Measurements from ENCODE around the genes ADAMTS10, OR7G3, OR7D2 and ZNF560.

- PRO-cap, result no peak
- RAMPAGE, long total RNA, 3 experiments, result no peak in any of the 3 experiments
Measured at GRCh38 chr19:8316868-8317235, 4.3 kb downstream of the NDUFA7 start.

GRCh38 chr19:8322550-8322807 is 1.2 kb downstream of the RPS28 start:
- PRO-cap, result no peak
- RAMPAGE, long total RNA, 3 experiments, result no peak in any of the 3 experiments

DNA sequence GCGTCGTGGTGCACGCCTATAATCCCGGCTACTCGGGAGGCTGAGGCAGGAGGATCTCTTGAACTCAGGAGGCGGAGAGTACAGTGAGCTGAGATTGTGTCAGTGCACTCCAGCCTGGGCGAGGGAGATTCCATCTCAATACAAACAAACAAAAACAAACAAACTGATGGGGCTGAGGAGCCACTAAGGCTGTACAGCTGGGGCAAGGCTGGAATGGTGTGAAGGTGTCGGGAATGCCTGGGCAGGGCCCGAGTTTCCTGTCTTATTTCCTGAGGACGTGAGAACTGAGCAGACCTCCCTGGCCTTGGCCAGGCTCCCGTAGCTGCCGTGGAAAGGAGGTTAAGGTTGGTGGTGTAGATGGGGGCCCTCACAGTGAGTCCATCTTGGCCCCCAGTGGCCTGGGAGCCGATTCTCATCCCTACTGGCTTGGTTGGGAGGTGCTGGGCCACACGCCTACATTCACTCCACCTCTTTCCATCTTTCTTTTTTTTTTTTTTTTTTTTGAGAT is 4.7 kb downstream of the RAB11B start:
- PRO-cap, result no peak
- RAMPAGE, long total RNA, 3 experiments, result no peak in any of the 3 experiments

GRCh38 chr19:8445940-8446528 is 1.3 kb downstream of the HNRNPM start:
- PRO-cap, result no peak
- RAMPAGE, long total RNA, 3 experiments, result no peak in any of the 3 experiments

GRCh38 chr19:8463168-8463862 is 18.5 kb downstream of the HNRNPM start:
- PRO-cap, result no peak
- RAMPAGE, long total RNA, 3 experiments, result start-site peak on the plus strand in 1 of 3 experiments, at chr19:8463464-8463600 at its widest, 20 to 34 reads per replicate

DNA sequence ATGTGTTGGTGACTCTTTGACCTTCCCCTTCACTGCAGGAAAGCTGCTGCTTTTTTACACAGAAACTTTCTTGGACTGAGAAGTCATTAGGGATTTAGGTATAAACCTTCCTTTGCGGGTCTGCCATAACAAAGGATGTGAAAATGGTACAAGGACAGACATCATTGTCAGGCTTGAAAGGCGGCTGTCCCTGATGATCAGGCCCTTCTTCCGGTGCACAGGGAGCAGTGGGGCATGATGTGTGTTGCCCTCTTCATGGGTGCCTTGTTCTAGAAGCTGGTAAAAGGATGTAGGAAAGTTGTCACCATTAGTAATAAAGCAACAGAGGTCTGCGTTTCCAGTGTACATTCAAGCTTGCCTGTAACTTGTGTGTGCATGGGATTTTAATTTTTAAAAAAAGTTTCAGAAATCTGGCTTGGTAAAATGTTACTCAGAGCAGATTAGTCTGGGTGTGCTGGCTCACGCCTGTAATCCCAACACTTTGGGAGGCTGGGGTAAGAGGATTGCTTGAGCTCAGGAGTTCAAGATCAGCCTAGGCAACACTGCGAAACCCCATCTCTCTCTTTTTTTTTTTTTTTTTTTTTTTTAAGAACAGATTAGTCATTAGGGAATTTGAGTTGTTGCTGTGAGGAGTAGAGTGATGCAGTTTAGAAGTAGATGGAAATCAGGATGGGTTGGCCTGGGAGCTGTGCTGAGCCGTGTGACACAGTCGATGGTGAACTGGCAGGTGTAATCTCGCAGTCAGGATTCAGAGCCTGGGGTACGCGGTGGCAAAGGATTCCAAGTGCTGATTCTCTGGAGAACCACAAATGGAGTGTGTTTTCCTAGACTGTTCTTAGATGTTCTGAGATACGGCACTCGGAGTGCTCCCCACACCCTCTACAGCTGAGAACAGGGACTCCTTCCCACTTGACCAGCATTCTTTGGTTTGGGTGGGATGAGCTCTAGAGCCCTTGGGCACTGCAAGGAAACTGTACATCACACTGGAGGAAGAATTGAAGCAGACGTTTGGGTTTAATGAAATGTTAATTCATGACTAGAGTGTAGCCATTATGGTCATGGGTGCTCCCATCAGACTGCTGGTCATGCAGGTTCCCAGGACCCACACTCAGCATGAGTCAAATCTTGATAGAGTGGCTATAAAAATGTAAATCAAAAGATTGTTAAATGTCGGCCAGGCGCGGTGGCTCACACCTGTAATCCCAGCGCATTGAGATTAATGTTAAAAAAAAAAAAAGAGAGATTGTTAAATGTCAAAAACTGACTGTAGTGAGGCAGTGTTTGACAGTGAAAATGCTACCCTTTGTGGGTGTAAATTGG is 26.6 kb downstream of the PRAM1 start:
- PRO-cap, result no peak
- RAMPAGE, long total RNA, 3 experiments, result no peak in any of the 3 experiments

- PRO-cap, result no peak
- RAMPAGE, long total RNA, 3 experiments, result no peak in any of the 3 experiments
Measured at GRCh38 chr19:8482376-8483258, 19.8 kb downstream of the PRAM1 start.

DNA sequence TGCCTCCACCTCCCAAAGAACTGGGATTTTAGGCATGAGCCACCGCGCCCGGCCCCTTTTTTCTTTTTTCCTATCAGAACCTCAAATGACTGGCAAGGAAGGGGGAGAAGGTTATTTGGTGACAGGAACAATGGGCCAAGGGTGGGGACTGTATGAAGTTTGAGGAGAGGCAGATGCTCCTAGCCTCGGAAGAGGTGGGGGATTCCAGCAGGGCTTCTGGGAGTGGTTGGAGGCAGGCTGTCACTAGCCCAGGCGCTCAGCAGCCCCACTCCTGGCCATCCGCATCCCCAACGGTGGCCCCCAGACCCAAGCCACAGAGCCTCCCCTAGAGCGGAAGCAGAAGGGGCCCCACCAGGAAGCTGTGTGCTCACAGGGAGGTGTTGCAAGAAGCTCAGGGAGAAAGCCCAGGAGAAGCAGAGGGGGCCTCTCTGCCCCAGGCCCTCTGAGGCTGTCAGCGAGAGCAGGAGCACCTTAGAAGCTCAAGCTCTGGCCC is 8.3 kb downstream of the PRAM1 start:
- PRO-cap, result no peak
- RAMPAGE, long total RNA, 3 experiments, result no peak in any of the 3 experiments

GRCh38 chr19:8526193-8527184 is 12.5 kb upstream of the ZNF414 start:
- PRO-cap, result bidirectional peak, plus-strand start at chr19:8526445, minus-strand start at chr19:8526401
- RAMPAGE, long total RNA, 3 experiments, result start-site peak on the plus strand in 1 of 3 experiments, at chr19:8526443-8526478 at its widest, 9 reads per replicate

- PRO-cap, result no peak
- RAMPAGE, long total RNA, 3 experiments, result no peak in any of the 3 experiments
Measured at GRCh38 chr19:8575335-8576168, 1.7 kb downstream of the MYO1F start.

GRCh38 chr19:8576169-8577122 is 796 bp downstream of the MYO1F start:
- PRO-cap, result no peak
- RAMPAGE, long total RNA, 3 experiments, result no peak in any of the 3 experiments

DNA sequence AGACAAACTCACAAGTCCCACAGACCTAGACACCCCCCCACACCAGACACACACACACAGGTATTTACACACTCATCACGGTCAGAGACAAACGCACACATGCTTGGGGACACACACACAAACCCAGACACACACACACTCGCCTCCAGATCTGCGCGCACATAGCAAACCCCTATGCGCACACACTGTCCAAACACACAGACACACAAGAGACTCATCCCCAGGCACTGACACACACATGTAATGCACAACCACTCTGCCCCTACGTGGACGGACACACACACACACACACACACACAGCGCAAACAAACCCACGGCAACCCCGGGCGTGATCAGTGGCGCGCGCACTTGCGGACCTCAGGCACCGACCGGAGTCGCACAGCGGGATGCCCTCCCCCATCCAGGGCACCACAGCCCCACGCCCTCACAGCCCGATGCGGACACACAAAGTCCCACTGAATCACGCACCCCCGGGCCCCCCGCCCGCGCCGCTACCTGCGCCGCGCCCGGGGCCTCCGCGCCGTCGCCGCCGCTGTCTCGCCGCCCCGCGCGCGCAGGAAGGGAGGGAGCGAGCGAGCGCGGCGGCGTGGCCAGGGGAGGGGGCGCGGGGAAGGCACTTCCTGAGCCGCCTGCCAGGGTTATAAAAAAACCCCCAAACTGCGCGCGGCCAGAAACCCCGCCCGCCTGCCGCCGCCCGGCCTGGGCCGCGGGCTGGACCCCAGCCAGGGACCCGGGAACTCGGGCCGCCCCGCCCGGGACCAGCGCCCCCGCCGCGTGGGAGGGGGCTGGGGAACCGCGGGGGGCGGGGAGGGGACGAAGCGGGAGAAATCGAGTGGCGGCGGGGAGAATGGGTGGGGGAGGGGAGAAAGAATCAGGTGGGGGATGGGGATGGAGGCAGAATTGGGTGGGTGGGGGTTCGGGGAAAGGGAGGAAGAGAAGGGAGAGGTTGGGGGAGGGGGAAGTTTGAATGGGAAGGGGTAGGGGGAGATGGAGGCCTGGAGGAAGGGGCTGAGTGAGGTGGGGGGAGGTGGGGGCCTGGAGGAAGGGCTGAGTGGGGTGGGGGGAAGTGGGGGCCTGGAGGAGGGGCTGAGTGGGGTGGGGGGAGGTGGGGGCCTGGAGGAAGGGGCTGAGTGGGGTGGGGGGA is at the start of gene ADAMTS10:
Gene ADAMTS10 (minus strand): TSS at position 567 of the 1,144 bp plus-strand sequence.
- PRO-cap, result bidirectional peak, plus-strand start at position 670 of the sequence, minus-strand start at position 534 of the sequence
- RAMPAGE, long total RNA, 3 experiments, result start-site peak on the minus strand in 1 of 3 experiments, centred at position 537 of the sequence, 23 reads per replicate

DNA sequence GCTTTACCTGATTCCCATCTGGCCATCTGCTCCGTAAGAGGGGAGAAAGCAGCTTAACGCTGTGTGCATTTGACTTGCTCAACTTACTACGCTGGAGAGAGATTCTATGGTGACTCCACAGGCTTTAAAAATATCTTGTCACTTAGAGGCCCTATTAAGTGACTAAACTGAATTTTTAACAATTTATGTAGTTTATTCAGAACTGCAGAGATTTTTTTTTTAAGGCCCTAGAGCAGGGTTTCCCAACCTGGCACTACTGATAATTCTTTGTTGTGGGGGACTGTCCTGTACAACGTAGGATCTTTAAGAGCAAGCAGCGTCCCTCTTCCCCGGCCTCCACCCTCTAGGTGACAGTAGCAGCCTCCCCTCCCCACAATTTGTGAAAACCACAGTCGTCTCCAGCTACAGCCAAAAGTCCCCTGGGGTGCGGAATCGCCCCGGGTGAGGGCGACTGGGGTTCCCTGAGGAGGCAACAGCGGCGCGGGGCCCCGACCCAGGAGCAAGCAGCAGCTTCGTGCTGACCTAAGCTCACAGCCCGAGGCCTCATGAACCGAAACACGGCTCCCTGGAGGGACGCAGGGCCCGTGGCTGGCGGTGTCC is 447 bp downstream of the ZNF558 start:
- PRO-cap, result no peak
- RAMPAGE, long total RNA, 3 experiments, result no peak in any of the 3 experiments

GRCh38 chr19:9075308-9076166 is 11.3 kb upstream of the OR1M1 start:
- PRO-cap, result no peak
- RAMPAGE, long total RNA, 3 experiments, result no peak in any of the 3 experiments

- PRO-cap, result no peak
- RAMPAGE, long total RNA, 3 experiments, result no peak in any of the 3 experiments
Measured at GRCh38 chr19:9126801-9127264, at the start of gene OR7G3. Gene OR7G3, minus strand, starts transcription at chr19:9126950.

DNA sequence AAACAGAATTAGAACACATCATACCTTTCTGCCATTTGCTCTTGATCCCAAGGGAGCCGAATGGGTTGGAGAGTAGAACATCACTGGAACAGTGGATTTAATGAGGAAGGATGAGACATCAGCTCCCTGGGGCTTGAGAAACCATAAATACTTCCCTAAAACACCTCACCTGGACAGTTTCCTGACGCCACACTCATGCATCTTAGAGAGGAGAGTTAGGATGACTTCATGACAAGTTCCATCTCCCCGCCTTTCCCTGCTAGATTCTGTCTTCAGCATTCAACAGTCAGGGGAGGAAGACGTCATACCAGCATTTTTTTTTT is at the start of gene OR7D2:
Gene OR7D2 (plus strand): TSS at position 188 of the 323 bp plus-strand sequence.
- PRO-cap, result no peak
- RAMPAGE, long total RNA, 3 experiments, result no peak in any of the 3 experiments

DNA sequence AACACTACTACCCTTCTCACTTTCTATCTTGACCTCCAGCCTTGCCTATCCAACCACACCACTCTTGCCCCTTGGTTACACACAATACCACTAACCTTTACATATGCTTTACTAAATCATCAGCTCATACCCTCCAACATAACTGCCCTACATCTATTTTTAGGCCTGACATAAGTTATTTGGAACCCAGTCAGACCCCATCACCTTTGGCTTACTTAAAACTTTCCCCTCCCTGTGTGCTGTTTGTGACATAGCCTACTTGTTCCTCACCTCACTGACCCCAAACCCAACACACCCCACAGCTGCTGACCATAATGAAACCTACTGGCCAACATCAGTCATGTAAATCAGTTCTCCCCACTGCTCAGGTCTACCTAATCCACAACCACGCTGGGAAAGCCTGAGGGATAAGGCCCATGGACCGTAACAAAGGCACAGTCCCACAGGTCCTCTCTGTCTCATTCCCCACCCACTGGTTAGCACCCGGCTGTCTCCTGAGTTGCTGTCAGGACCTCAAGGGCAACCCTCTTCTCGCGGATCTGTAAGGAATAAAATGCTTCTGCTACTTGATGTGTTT is 4.9 kb downstream of the ZNF266 start:
- PRO-cap, result no peak
- RAMPAGE, long total RNA, 3 experiments, result no peak in any of the 3 experiments

- PRO-cap, result no peak
- RAMPAGE, long total RNA, 3 experiments, result no peak in any of the 3 experiments
Measured at GRCh38 chr19:9498507-9499011, at the start of gene ZNF560. Gene ZNF560, minus strand, starts transcription at chr19:9498616.

GRCh38 chr19:9913503-9914345 is 22.6 kb downstream of the OLFM2 start:
- PRO-cap, result no peak
- RAMPAGE, long total RNA, 3 experiments, result no peak in any of the 3 experiments

DNA sequence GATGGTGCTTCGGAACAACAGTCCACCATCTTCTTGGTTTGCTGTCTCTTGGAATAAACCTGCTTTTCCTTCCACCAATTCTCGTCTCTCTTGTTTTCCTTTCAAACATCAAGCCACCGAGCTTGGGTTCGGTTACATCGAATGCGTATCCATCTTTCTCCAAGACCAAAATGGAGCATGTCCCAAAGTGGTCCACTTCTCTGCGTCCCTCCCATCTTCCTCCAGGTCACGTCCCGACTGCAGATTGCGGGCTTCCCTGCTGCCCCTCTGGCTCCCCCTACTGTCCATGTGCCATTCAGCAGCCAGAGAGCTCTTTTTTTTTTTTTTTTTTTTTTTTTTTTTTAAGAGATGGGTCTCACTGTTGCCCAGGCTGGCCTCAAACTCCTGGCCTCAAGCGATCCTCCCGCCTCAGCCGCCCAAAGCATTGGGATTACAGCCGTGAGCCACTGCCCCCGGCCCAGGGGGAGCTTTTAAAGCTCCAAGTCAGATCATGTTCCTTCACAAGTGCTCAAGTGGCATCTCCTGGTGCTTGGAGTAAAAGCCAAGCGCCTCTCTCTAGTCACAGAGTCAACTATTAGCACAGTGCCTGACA is 10.1 kb downstream of the COL5A3 start:
- PRO-cap, result no peak
- RAMPAGE, long total RNA, 3 experiments, result no peak in any of the 3 experiments

All from tibial nerve (tissue), 3 donors.